GM23338 (cell line): ENCODE measurements around the gene SCARF1.

DNA sequence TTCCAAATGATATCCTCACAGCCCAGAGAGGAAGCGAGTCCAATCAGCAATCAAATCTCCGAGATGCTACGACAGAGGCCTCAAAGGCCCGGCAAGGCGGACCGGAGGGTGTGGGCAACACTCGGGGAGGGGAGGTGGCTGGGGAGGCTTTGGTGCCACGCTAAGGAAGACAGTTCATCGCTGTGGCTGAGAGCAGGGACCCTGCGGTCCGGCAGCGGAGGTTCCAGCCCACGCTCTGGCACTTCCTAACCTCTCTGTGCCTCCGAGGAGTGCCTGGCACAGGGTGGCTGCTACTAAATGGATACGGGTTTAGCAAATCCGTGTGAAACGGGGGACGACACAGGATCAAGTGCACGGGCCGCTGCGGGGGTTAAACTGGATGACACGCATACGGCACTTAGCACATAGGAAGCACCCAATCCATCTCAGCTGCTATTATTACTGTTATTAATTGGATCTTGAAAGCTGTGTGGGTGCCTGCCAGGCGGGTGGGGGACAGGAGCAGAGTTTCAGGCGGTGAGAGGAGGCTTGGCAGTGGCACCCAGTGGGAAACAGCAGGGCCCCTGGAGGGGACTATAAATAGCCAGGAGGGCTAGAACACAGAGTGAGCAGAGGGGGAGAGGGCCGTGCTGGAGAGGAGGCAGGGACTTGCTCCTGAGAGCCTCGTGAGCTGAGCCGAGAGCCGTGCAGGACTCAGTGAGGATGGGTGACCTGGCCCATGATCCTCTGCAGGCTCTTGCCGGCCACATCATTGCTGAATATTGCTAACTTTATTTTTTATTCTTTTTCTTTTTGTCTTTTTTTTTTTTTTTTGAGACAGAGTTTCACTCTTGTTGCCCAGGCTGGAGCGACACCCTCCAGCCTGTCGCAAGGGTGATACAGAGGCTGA, 45.0 kb downstream of the ABR start:
- PRO-cap, result no peak
- RAMPAGE, long total RNA, result no peak

GRCh38 chr17:1509058-1509501, 7.3 kb downstream of the INPP5K start:
- PRO-cap, result no peak
- RAMPAGE, long total RNA, result no peak

GRCh38 chr17:1555682-1556460, 6.7 kb downstream of the PITPNA start:
- PRO-cap, result no peak
- RAMPAGE, long total RNA, result no peak

- PRO-cap, result no peak
- RAMPAGE, long total RNA, result no peak
Observed at GRCh38 chr17:1563823-1564425, 1.3 kb upstream of the PITPNA start.

GRCh38 chr17:1574099-1575073, 11.8 kb upstream of the PITPNA start:
- PRO-cap, result unidirectional peak, plus-strand start at chr17:1574888; bidirectional peak, plus-strand start at chr17:1575188, minus-strand start at chr17:1575003
- RAMPAGE, long total RNA, result no peak

GRCh38 chr17:1645579-1646067, at the start of gene SCARF1:
TSS of gene SCARF1 (minus strand) at chr17:1645732.
- PRO-cap, result bidirectional peak, plus-strand start at chr17:1645858, minus-strand start at chr17:1645732
- RAMPAGE, long total RNA, result no peak

- PRO-cap, result no peak
- RAMPAGE, long total RNA, result no peak
Observed at GRCh38 chr17:1679510-1680039, 5.1 kb downstream of the PRPF8 start.

DNA sequence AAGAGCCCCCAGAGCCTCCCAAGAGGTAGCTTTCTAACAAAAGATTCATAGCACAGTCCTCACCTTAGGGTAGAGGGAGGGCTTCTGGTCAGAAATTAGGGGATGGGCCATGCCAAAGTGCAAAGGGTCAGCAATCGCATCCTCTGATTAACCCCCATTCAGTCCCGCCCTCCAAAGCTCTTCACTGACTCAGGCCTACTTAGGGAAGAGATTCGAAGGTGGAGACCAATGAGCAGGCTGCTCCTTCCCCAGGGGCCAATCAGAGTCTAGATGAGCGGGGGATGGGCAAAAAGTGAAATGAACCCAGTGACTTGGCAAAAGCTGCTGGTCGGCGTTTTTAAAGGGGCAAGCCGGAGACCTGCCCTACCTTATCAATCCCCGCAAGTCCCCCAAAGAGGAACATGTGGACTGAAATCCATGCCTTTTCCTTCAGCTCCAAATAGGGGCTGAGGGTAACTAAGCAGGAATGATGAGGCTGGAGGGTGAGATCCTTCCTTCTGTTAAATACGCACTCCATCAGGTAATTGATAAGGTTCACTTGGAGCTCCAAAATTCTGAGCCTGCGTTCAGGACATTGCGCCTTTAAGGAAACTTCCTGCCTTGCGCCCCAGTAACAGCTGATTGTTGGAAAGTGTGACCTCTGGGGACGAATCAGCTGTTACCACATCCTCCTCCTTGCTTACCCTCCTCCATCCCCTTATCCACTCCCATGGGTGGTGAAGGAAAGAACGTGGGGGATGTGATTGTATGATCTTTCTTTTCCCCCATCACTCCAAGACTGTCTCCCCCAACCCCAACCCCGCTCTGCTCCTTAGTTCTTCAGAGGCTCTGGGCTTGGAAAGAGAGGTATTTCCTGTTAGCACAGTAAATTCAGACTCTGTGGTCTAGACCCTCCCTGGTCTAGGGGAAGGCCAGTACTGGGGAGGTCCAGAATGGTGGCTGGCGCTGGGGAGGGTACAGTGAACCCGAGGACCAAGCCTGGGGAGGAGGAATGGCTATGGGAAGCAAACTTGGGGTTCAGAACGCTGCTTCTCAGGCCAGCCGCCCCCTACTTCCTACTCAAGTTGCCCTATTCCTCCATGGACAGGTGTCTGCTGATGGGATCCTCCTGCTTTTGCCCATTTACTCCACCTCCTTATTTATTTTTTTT, 7.2 kb upstream of the WDR81 start:
- PRO-cap, result bidirectional peak, plus-strand start at position 374 of the sequence, minus-strand start at position 183 of the sequence; bidirectional peak, plus-strand start at position 624 of the sequence, minus-strand start at position 623 of the sequence; bidirectional peak, plus-strand start at position 814 of the sequence, minus-strand start at position 806 of the sequence; bidirectional peak, plus-strand start at position 914 of the sequence, minus-strand start at position 919 of the sequence
- RAMPAGE, long total RNA, result no peak

- PRO-cap, result no peak
- RAMPAGE, long total RNA, result no peak
Observed at GRCh38 chr17:1796862-1797211, 32.9 kb downstream of the SMYD4 start.

- PRO-cap, result no peak
- RAMPAGE, long total RNA, result no peak
Observed at GRCh38 chr17:1800244-1800761, 29.4 kb downstream of the SMYD4 start.

- PRO-cap, result no peak
- RAMPAGE, long total RNA, result no peak
Observed at GRCh38 chr17:1830334-1830928, 626 bp downstream of the RPA1 start.

- PRO-cap, result no peak
- RAMPAGE, long total RNA, result no peak
Observed at GRCh38 chr17:1879160-1879710, 49.4 kb downstream of the RPA1 start.

GRCh38 chr17:2055277-2055620, 346 bp downstream of the HIC1 start:
- PRO-cap, result no peak
- RAMPAGE, long total RNA, result no peak

GRCh38 chr17:2056467-2056882, 1.6 kb downstream of the HIC1 start:
- PRO-cap, result no peak
- RAMPAGE, long total RNA, result no peak

DNA sequence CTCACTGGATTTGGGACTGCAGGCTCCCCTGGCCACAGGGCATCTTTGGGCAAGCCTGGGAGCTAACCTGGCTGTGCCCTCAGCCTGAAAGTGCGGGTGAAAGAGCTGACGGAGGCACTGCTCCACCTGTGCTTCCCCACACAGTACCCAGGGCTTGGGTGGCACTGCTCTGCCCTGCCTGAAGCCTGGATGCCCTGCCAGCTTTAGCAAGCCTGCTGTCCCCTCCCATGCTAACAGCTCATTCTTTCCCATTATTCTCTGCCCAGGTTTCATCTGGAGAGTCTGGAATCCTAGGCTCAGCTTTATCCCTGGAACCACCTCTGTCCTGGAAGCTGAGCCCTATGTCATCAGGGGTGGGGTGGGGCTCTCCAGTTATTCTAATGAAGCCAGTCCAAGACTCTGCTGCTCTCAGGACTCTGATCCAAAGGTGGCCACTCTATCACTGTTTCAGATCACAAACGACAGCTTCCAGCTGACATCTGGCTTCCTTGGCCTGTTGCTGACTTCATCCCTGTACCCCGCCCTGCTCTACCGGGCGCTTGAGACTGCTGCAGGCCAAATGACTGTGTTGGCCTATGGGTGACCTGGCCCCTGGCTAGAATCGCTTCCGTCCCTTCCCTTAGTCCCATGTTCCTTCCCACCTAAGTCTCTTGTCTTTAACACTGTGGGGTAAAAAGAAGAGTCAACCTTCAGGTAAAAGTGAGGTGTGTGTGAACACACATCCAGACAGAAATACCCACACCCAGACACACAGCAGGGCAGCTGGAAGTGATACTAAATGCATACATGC, 29.4 kb downstream of the HIC1 start:
- PRO-cap, result no peak
- RAMPAGE, long total RNA, result no peak

DNA sequence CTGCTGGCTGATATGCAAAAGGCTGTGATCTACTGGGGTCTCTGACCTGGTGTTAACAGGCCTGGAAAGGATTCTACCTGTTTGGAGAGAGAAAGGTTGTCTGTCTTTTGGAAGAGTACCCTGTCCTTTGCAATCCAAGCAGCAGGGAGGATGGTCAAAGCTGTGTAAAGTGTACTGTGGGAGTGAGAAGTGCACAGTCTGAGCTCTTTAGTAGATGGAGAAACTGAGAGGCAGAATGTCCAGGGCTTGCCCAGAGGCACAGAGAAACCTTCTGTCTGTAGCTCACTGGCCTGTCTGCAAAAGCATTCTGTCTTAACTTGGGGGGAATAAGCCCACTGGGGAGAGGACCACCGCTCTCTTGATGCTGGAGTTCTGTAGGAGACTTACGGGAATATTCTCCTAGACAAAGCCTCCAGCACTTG, 33.6 kb downstream of the HIC1 start:
- PRO-cap, result no peak
- RAMPAGE, long total RNA, result no peak

- PRO-cap, result unidirectional peak, minus-strand start at chr17:2181328
- RAMPAGE, long total RNA, result no peak
Observed at GRCh38 chr17:2181203-2182216, 122.1 kb downstream of the SMG6 start.

GRCh38 chr17:2189145-2189615, 114.4 kb downstream of the SMG6 start:
- PRO-cap, result no peak
- RAMPAGE, long total RNA, result no peak

- PRO-cap, result no peak
- RAMPAGE, long total RNA, result no peak
Observed at GRCh38 chr17:2192376-2193084, 111.1 kb downstream of the SMG6 start.

GRCh38 chr17:2240626-2241189, 62.9 kb downstream of the SMG6 start:
- PRO-cap, result no peak
- RAMPAGE, long total RNA, result no peak